Stomach (tissue), 7 donors: Measurements from ENCODE around the gene LAMTOR1.

DNA sequence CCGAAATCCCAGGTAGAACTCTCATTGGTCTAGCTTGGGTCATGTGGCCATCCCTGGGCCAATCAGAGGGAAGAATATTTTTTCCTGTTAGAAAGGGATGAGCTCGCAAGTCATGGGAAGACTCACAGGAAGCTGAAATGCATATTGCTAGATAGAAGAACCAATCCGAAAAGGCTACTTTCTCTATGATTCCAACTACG, 131.5 kb downstream of the MYEOV start:
- PRO-cap: no peak
- RAMPAGE, long total RNA, 5 experiments: no peak in any of the 5 experiments
- RRBS: no CpG with 5 or more reads among the region's 4 CpGs

DNA sequence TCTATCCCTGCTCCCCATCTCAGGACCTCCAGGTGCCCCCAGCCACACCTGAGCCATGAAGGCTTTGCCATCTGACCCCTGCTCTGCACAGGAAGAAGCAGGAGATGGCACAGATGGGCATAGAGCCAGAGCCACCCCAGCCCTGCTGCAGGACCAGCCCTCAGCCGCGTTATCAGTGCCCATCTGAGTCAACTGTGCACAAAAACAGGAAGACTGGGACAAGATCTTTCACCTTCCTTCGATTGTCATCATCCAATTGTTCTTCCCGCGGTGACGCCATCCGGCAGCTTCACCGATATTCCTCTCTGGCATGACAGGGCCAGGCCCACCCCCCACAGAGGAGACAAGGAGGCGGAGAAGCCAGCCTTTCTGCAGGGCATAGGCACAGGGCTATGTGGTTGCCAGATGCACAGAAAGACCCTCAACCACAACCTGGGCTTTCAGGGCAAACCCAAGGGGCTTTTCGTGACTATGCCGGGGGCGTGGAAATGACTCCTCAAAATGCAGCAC, 146.5 kb upstream of the CCND1 start:
- PRO-cap: no peak
- RAMPAGE, long total RNA, 5 experiments: no peak in any of the 5 experiments
- RRBS: 82% methylated on average over 2 of the region's 12 CpGs

DNA sequence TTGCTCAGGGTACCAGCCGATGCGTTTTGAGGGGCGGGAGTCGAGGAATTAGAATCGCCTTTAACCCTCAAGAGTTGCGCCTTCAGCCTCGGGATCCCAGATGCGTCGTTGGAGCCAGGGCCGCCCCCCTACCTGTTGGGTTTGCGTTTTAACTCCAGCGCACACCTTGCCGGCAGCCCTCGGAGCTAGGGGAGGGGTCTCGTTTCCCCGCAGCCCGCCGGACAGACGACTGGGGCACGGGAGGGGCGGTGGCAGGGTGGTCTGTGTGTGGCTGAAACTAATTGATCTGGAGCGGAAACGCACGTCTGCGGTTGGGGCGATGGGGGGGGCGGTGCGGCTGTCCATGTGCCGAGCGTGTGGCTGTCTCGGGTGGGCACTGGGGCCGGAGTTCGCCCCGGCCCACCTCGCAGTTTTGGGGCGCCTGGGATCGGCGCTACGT, 3.3 kb upstream of the CCND1 start:
- PRO-cap: no peak
- RAMPAGE, long total RNA, 5 experiments: no peak in any of the 5 experiments
- RRBS: 5% methylated on average over 6 of the region's 39 CpGs

- PRO-cap: bidirectional peak, plus-strand start at chr11:69642838, minus-strand start at chr11:69642810
- RAMPAGE, long total RNA, 5 experiments: no peak in any of the 5 experiments
- RRBS: no CpG with 5 or more reads among the region's 70 CpGs
Observed at GRCh38 chr11:69642426-69643121, 1.6 kb downstream of the CCND1 start.

GRCh38 chr11:69647395-69647959, 6.5 kb downstream of the CCND1 start:
- PRO-cap: unidirectional peak, plus-strand start at chr11:69647780
- RAMPAGE, long total RNA, 5 experiments: no peak in any of the 5 experiments
- RRBS: 64% methylated on average over 5 of the region's 19 CpGs

DNA sequence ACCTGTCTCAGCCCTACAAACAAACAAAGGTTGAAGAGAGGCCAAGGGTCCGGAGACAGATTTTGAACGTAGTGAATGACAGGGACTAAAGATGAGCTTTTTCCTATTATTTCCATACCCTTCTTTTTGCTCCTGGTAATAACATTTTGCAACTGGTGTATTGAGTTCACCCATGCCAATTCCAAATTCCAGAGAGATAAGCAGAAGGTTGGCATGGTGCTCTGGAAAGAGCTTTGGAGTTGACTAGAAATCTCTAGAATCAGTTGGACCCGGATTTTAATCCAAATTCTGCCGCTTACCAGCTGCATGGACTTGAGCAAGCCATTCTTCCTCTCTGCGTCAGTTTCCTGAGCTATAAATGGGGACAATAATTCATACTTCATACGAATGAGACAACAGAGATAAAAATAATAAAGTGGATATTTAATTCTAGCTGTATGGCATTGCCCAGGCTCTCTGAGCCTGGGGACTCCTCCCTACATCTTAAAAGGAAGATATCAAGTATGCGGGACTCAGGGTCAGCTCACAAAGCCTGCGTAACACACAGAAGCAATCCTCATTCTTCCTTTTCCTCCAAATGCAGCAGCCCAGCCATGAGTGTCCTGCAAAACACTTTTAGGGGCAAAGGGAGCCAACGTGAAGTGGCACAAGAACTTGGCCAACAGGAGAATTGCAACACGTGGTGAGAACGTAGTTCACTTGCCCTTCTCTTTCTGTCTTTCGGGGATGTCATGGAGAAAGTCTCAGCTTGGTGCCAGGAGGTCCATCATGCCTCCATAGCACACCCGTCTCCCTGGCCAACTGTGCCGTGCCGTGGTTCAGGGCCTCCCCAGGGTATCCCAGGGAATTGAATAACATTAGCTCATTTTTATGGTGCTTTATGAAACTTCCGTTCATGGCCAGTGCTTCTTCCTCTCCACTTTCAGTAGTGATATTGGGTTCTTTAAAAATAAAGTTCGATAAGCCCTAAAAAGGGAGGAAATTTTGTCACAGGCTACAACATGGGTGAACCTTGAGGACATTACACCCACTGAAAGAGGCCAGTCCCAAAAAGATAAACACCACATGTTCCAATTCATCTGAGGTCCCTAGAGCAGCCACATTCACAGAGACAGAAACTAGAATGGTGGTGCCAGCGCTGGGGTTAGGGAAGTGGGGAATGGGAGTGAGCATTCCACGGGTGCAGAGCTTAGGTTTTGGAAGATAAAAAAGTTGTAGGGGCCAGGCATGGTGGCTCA, 98.6 kb upstream of the ANO1 start:
- PRO-cap: no peak
- RAMPAGE, long total RNA, 5 experiments: no peak in any of the 5 experiments
- RRBS: no CpG with 5 or more reads among the region's 19 CpGs

GRCh38 chr11:70616651-70617696, 218.6 kb downstream of the CTTN start:
- PRO-cap: no peak
- RAMPAGE, long total RNA, 5 experiments: start-site peak on the minus strand in 4 of 5 experiments, at chr11:70616795-70617399 at its widest, 6 to 21 reads per replicate
- RRBS: no CpG with 5 or more reads among the region's 21 CpGs

GRCh38 chr11:70662524-70663159, 264.3 kb downstream of the CTTN start:
- PRO-cap: no peak
- RAMPAGE, long total RNA, 5 experiments: no peak in any of the 5 experiments
- RRBS: no CpG with 5 or more reads among the region's 19 CpGs

DNA sequence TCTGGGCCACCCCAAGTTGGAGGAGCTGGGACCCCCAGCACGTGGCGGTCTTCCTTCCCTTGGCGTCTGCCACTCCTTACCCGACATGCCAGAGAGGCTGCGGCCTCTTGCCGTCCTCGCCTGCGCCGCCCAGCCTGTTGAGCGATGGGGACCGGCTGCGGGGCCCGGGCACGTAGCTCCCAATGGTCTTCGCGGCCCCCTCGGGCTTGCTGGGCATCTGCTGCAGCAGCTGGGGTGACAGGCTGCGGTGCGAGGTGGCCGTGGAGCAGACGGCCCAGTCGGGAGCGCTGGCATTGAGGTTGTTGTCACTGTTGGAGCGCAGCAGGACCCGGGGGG, 421.9 kb downstream of the CTTN start:
- PRO-cap: no peak
- RAMPAGE, long total RNA, 5 experiments: start-site peak on the minus strand in 2 of 5 experiments, centred at positions 173 to 230 of the sequence, 15 to 17 reads per replicate
- RRBS: no CpG with 5 or more reads among the region's 25 CpGs

DNA sequence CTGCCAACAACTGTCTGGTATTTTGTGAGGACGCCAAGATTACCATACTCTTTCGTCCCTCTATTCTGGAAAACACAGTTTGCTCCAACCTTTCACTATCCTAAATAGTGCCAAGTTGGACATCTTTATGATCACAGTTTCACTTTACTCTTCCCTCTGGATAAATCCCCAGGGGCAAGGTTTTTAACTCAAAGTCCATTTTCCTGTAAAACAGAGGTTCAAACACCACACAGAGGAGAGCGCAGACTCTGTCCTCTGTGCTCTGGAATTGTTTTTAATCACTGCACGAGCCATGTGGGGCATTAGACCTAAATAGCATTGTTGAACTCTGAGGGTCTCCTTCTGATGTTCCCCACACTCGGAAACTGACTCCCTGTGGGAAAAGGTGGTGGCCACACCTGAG, 39.1 kb downstream of the SHANK2 start:
- PRO-cap: no peak
- RAMPAGE, long total RNA, 5 experiments: no peak in any of the 5 experiments
- RRBS: no CpG with 5 or more reads among the region's 5 CpGs

DNA sequence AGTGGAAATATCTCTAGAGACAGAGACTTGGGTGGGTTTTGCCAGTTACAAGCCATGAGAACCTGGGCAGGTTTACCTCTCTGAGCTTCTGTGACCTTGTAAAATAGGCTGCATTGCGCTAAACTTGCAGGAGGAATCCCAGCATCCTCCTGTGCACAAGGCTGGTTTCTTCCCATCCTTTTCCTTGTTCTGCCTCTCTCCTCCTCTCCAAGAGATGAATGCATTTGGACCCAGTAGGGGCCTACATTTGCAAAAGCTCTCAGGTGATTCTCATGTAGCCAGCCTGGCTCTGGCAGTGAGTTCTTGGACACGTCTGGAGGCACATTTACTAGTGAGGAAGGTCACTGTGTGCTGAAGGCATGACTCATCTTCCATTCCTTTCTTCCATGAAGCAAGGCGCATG, 73.7 kb upstream of the KRTAP5-11 start:
- PRO-cap: no peak
- RAMPAGE, long total RNA, 5 experiments: no peak in any of the 5 experiments
- RRBS: no CpG with 5 or more reads among the region's 3 CpGs

GRCh38 chr11:71749066-71749655, 83.8 kb upstream of the DEFB108B start:
- PRO-cap: no peak
- RAMPAGE, long total RNA, 5 experiments: no peak in any of the 5 experiments
- RRBS: no CpG with 5 or more reads among the region's 14 CpGs

DNA sequence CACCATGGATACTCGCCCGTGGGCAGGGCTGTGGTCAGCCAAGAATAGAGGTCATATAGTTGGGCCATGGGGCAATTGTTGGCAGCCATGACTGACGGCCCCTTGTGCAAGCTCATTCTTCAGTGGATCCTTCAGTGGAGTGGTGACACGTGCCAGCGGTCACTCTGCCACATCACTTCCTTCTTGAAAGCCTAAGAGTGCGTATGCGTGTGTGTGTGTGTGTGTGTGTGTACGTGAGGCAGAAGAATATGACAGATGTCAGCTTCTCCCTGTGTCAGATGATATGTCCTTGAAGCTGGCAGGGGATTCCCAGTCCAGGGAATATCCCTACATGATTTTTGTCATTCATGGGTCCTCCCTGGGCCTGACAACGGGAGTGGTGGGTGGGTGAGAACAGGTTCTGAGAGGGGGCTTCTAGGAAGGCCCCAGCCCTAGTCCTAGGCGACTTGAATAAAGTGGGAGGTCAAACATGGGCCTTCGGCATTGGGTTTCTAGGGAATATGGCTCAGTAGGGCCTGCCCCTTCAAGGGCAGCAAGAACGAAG, 1.6 kb upstream of the IL18BP start:
- PRO-cap: no peak
- RAMPAGE, long total RNA, 5 experiments: no peak in any of the 5 experiments
- RRBS: no CpG with 5 or more reads among the region's 12 CpGs

GRCh38 chr11:72039680-72040005, 40.7 kb downstream of the NUMA1 start:
- PRO-cap: no peak
- RAMPAGE, long total RNA, 5 experiments: no peak in any of the 5 experiments
- RRBS: no CpG with 5 or more reads among the region's 4 CpGs

DNA sequence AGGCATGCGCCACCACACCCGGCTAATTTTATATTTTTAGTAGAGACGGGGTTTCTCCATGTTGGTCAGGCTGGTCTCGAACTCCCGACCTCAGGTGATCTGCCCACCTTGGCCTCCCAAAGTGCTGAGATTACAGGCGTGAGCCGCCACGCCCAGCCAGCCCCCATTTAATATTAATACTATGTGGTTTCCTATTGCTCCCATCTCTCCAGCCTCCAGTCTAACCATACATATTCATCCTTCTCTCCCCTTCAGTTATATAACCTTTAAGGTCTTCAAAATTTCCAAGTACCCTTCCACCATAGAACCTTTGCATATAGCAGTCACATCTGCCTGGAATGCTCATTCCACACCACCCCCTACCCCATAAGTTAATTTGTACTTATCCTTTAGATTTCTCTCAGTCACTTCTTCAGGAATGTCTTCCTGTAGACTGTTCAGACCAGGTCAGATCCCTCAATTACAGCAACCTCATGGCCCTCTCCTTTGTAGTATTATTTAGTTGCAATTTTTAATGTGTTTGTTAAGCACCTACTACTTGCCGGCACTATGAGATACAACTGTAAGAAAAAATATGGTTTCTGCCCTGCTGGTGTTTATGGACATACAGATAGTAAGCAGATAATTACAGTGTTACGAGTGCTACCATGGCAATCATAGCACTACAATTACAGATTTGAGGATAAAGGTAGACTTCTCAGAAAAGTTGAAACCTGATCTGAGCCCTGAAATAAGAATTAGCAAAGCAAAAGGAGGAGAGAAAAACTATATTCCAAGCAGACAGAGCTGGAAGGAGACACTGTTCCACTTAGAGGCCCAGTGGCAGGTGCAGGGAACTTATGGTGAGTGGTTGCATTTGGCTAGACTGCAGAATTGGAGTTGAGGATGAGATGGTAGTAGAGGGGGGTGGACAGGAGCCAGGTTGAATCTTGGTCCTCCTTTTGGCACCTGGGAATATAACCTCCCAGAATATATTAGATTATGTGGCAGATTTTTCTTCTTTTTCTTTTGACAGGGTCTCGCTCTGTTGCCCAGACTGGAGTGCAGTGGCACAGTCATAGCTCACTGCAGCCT, 2.7 kb downstream of the LRRC51 start:
- PRO-cap: no peak
- RAMPAGE, long total RNA, 5 experiments: no peak in any of the 5 experiments
- RRBS: no CpG with 5 or more reads among the region's 11 CpGs

- PRO-cap: bidirectional peak, plus-strand start at chr11:72103078, minus-strand start at chr11:72102986; bidirectional peak, plus-strand start at chr11:72103570, minus-strand start at chr11:72103276
- RAMPAGE, long total RNA, 5 experiments: start-site peak on the minus strand in 5 of 5 experiments, at chr11:72103209-72103307 at its widest, 486 to 2,235 reads per replicate
- RRBS: 2% methylated on average over 27 of the region's 79 CpGs
Observed at GRCh38 chr11:72102481-72103920, at the start of gene LAMTOR1. Gene LAMTOR1 (minus strand): TSS chr11:72103297.

- PRO-cap: no peak
- RAMPAGE, long total RNA, 5 experiments: no peak in any of the 5 experiments
- RRBS: no CpG with 5 or more reads among the region's 3 CpGs
Observed at GRCh38 chr11:72217746-72218264, 1.2 kb downstream of the FOLR2 start.

- PRO-cap: no peak
- RAMPAGE, long total RNA, 5 experiments: no peak in any of the 5 experiments
- RRBS: no CpG with 5 or more reads among the region's 4 CpGs
Observed at GRCh38 chr11:72417830-72418511, 16.4 kb downstream of the CLPB start.

GRCh38 chr11:72525500-72525779, 91.1 kb upstream of the CLPB start:
- PRO-cap: no peak
- RAMPAGE, long total RNA, 5 experiments: no peak in any of the 5 experiments
- RRBS: no CpG with 5 or more reads among the region's 2 CpGs

DNA sequence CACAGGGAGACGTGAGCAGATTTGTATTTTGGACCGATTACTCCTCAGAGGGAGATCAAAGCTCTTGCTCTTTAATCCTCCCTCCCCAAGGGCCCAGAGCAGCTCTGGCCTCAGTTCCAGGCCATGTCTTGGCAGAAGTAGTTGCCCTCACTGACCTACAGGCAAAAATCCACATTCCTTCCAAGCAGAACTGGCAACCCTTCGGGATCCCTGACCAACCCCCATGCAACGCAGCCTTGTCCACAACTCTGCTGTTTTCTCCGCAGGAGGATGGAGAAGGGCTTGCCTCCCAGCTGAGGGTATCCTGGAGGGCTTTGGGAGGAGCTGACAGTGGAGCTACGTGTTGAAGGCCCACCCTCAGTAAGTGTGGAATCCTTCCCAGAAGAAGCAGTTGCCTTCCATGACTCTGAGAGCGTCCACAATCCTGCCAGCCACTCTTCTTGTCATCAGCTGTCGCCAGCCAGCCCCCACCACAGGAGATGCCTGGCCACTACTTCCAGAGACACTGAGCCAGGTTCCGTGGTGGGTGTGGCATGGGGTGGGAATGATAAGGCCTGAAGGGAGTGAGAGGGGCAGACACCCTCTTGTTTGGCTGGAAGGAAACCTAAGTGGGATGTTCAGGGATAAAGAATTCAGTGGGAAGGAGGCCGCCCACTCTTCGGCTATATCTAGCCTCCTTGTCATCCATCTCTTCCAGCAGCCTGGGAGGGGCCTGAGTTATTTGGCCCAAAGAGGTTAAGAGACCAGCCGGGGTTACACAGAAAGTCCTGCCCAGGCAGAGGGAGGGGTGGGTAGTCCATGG, 68.0 kb downstream of the PDE2A start:
- PRO-cap: no peak
- RAMPAGE, long total RNA, 5 experiments: no peak in any of the 5 experiments
- RRBS: no CpG with 5 or more reads among the region's 12 CpGs